Aorta (tissue), 1 donor: Measurements from ENCODE around the gene SNX33.

GRCh38 chr15:75202975-75203442, 1.3 kb downstream of the C15orf39 start:
- PRO-cap = no peak

DNA sequence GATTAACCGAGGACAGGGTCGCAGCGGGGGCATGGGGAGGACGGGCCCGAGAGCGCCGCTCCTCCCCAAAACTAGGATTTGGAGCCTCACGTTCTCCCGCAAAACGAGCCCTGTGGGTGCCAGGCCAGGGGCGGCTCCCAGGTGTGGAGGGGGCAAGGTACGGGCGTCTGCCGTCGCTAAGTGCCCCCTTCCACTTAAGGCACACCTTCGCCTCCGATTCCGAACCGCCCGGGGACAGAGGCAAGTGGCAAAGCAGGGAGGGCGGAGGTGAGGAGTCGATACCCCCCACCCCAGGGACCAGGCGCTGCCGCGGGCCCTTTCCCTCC, 884 bp downstream of the NEIL1 start:
- PRO-cap = no peak

DNA sequence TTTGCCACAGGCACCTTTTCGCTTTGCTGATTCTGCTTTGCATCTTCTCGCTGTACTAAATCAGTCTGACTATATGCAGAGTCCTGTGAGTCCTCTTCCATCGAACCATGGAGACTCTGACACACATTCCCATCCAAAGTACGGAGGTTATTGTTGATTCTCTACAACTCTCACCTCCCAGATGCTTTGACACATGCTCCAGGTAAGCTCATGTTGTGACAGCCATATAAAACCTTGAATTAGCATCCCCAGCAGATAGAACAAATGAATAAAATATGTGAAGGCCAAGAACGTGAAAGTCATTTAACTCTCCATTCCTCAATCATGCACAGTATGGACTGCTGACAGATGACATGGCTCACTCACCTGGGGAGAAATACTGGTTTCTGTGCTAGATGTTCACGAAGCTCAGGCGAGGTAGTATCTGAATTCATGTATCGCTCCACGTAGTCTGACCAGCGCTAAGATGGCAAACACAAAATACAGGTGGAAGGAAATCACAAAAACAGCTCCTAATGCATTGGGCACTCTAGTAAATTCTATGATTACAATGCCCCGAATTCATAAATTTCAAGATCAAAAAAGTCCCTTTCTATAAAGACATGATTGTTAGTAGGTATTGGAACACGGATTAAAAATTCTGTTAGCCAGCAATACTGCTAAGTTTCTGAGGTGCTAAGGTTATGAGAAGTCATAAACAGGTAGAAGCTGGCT, 12.0 kb upstream of the MAN2C1 start:
- PRO-cap = no peak

DNA sequence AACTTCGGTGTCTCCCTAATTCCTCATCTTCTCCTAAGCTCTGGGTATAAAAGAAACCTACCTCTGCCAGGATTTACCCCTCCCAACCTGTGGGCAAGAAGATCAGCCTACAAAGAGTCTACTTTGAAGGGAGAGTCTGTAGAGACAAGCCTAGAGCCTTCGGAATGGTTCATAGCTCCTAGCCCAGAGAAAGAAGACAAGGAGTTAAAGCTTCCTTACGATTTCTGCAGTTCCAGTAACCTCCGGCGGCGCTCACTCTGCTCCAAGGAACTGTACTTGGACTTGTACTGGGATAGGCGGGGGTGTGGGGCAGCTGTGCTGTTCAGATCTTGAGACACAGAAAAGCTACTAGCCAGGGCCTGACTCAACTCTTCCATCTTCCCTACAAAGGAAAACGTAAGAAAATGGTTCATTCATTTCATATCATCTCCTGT, 4.8 kb downstream of the SNUPN start:
- PRO-cap = no peak

DNA sequence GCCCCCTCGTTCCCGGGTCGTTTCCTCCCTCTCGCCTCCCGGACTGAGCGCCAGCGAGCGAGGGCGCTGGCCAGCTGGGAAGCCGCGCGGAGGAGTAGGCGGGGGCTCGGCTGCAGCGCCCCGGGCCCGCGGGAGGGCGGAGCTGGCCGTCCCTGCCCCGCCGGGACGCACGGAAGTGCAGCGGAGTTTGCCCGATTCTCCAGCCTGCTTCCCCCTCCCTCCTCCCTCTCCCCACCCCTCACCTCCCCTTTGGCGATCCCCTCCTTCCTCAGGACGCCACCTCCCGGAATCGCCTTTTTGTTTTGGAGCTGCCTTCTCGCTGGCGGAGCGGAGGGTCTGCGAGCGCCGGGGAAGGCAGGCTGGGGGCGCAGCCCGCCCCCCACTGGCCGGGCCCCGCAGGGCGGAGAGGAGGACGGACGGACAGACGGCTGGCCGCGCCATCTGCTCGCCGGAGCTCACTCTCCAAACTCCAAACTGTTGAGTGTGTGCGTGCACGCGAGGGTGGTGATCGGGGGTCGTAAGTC, at the start of gene SNX33:
TSS of gene SNX33 (plus strand) at position 292 of the 524 bp plus-strand sequence.
- PRO-cap = bidirectional peak, plus-strand start at position 295 of the sequence, minus-strand start at position 45 of the sequence

DNA sequence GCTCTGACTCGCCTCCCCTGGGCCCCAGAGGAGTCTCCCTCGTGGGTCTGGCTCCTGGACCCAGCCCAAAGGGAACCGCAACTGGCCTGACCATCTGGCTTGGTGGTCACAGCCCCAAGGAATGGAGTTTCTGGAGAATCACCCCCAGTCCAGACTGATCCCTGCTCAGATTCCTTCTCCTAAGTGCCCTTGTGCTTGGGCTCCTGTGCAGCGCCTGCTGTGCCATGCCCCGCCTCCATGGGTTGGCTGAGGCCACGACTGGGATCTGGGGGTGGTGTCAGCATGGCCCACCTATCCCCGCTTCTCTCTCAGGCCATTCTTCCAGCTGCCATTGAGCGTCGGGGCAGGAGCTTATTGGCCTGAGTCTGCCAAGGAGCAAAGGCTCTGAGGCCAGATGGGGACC, 19.1 kb downstream of the CSPG4 start:
- PRO-cap = no peak

GRCh38 chr15:75693938-75695083, 18.3 kb downstream of the CSPG4 start:
- PRO-cap = no peak

- PRO-cap = no peak
Observed at GRCh38 chr15:75707617-75707844, 5.1 kb downstream of the CSPG4 start.

DNA sequence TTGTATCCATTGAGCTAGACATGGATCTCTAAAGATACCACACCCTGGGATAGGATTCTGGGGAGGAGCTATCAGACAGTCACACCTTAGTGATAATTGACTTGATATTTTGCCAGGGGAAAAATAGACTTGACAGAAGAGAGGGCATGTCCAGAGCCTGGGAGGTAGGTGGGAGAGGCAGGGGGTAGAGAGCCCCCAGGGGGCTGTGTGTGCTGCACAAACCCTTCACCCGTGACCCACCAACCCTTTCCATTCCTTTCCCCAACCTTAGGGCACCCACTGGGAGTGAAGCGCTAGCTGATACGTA, 403 bp upstream of the ODF3L1 start:
- PRO-cap = no peak

- PRO-cap = no peak
Observed at GRCh38 chr15:75731631-75732265, 7.9 kb downstream of the ODF3L1 start.

- PRO-cap = no peak
Observed at GRCh38 chr15:75738052-75738413, 14.2 kb downstream of the ODF3L1 start.

DNA sequence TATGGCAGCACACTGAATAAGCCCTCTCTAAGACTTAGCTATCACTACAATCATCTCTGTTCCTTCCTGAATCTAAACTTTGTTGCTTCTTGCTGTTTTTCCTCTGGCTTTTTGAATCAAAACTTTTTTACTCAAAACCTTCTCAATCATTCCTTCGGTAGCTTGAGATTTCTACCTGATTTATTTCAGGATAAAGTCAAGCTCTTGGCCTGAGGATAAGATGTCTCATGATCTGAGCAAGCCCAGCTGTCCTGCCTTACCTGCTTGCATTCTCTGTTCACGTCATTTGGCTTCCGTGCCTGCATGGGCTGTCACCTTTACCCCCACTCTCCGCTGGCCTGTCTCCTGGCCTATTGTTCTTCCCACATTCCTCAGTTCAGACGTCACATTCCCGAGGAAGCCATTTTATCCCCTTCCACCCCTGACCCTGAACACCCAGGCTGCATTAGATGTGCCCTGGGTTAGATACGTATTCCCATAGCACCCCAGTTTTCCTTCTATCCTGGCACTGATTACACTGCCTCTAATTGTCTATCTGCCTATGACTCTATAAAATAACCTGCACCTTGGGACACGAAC, 19.5 kb upstream of the UBE2Q2 start:
- PRO-cap = no peak

GRCh38 chr15:76337047-76337551, 526 bp downstream of the ISL2 start:
- PRO-cap = no peak

GRCh38 chr15:76340203-76341091, 3.9 kb downstream of the ISL2 start:
- PRO-cap = no peak

GRCh38 chr15:76424975-76425973, 88.7 kb downstream of the ISL2 start:
- PRO-cap = no peak

GRCh38 chr15:76904230-76905077, 686 bp downstream of the SCAPER start:
- PRO-cap = no peak

DNA sequence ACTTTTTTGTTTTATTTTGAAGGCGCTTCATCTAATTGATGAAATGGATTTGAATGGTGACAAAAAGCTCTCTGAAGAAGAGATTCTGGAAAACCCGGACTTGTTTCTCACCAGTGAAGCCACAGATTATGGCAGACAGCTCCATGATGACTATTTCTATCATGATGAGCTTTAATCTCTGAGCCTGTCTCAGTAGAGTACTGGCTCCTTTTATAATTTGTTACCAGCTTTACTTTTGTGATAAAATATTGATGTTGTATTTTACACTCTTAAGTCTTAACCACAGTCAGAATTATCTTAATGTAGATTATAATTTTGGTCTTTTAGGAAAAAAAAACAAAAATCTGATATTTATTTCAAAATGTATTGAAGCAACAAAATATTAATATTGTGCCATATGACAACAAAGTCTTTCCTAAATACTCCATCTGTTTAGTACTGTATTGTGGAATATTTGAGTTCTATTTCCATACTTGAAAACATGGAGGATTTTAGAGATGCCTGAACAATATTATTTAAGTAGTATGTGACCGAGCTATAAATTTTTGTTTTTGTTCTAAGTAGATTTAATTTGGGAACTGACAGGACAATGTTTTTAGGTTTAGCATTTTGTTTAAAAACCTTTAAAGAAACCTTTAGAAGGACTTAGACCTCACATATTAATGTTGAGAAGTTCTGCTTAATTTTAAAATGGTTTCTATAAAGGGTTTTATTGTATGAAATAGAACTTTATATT, 17.7 kb downstream of the RCN2 start:
- PRO-cap = no peak

DNA sequence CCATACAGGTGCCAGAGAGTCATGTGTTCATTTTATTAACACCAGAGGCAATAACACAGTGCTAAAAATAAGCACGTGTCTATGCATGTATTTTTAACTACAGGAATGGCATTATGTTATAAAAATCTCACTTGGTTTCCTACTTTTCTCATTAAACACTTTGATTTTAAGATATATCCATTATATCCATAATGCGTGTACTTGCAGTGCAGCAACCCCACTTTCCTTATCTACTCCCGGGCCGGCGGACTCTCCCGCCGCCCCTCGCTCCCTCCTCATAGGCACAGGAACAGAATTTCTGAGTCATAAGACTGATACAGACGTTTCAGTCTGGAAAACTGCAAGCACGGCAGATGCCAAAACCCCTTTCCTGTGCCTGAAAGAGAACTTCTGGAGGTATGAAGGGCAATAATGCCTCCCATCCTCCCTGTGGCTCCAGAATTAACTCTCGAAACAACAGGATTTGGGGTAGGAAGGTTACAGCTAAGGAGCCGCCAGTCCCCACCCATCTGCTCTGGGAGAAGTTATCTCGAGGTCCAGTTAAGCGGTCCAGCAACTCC, 22.3 kb upstream of the PSTPIP1 start:
- PRO-cap = no peak

- PRO-cap = no peak
Observed at GRCh38 chr15:77013595-77014140, 18.7 kb downstream of the PSTPIP1 start.

- PRO-cap = no peak
Observed at GRCh38 chr15:77036720-77037359, 34.1 kb downstream of the TSPAN3 start.